Neural progenitor cell (in vitro differentiated cells): ENCODE measurements around the genes CHRM4, AMBRA1 and HARBI1.

GRCh38 chr11:45333399-45334085 is 47.4 kb upstream of the SYT13 start:
- RAMPAGE, long total RNA = no peak

DNA sequence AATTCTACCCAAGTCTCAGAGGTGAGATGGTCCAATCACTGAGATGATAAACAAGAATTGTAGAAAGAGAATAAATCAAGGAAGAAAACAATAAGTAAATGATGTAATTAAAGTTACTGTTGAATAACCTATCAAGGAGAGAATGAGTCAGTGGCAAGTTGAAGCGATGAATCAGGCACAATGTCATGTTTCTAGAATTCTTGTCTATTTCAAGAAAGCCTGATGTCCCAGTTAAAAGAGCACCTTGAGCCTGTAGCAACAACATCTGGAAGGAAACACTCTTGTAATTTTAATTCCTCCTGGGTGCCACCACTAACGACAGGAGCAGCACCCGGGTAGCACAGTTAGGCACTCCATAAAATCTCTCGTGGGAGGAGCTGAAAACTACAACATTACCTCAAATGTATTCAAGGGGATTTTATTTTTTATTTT is 67.9 kb upstream of the SLC35C1 start:
- RAMPAGE, long total RNA = no peak

GRCh38 chr11:45881660-45882241 is 3.7 kb upstream of the MAPK8IP1 start:
- RAMPAGE, long total RNA = no peak

DNA sequence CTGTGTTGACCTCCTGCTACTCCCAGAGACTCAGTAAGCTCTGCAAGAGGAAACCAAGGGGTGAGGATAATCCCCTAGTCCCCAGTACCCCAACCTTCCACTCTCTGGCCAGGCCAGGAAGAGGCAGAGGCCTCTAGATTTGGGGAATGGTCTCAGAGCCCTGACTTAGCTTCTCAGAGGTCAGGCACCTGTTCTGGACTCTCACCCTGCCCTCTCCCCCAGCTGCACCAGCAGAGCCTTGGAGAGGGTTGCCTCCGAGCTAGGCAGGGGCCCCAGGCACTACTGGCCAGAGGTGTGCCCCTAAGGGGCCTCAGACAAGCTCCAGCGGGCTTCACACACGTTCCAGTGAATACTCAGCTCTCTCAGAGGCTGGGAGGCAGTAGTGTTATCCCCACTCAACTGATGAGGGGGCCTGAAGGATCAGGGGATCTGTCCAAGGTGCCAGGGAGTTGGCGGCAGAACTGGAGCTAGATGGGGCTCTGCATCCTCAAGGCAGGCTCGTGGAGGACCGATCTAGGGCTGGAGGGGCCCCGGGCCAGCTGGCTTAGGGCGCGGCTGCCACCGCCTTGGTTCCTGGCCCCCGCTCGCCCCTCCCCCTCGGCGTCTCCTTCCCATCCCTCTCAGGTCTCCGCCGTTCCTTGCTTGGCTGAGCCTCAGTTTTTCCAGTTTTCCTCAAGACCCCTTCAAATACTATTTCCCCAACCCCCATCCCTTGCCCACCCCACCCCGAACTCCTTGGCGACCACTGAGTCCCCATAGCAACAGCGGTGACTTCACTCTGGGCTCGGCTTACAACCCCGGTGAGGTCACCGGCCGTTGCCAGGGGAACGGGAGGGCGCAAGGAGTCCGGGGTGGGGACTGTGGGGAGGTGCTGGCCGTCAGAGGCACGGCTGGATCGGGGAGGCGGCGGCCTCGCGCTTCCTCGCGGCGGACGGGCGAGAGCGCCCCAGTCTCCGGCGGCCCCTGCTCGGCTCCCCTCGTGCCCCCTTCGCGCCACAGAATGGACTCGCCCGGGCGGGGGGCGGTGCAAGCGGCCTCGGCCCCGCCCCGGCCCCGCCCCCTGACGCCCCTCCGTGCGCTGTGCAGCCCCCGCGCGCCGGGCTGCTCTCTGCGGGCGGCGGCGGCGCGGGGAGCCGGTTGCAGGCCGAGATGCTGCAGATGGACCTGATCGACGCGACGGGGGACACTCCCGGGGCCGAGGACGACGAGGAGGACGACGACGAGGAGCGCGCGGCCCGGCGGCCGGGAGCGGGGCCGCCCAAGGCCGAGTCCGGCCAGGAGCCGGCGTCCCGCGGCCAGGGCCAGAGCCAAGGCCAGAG is 7.6 kb downstream of the FREY1 start:
- RAMPAGE, long total RNA = no peak

- RAMPAGE, long total RNA = no peak
Measured at GRCh38 chr11:45932839-45933732, 10.6 kb downstream of the LARGE2 start.

- RAMPAGE, long total RNA = no peak
Measured at GRCh38 chr11:46097295-46098182, 23.7 kb downstream of the PHF21A start.

DNA sequence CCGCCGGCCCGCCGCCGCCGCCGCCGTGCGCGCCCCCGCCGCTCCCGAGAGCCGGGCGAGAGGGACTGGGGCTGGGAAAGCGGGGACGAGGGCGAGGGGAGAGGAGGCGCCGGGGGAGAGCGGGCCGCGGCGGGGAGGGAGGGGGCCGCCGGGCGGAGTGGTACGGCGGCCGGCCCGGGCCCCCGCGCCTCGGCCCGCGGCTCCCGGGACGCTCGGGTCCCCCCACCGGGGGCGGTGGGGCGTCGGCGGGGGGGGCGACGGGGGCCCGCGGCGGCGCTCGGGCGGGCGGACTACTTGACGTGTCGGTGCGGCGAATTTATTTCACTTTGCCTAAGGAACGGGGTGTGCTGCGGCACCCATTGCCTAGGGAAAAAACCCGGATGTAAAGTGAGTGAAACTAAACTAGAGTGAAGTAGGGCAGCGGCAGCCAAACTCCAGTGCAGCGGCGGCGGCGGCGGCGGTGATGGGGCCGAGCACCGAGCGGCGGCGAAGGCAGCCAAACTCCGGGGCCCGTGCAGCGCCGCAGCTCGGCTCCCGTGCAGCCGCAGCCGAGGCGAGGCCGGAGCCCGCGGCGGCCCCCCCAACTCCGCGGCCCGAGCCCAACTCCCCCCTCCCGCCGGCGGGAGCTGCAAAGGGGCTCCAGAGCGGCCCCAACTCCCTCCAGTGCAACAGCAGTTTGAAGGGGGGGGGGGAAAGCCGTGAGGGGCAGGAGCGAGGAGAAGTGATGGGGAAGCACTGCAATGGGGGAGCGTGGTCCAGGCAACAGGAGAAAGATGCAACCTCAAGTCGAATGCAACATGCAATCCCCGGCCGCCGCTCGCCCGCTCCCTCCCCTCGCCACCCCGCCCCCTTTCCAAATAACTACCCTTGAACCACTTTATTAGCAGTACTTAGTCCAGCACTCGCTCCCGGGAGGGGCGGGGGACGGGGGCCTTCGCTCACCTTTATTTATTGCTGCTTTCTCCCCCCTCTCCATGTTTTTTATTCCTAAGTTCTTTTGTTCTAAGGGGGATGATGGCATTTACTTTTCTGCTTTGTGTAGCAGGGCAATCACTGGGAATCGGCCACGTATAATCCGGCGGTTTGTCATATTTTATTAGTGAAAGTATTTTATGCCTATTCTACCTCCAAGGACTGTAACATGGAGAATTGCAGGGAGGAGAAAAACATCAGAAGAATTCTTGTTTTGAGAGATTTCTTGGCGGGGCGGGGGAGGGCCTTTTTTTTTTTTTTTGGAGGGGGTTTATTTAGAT is 705 bp upstream of the PHF21A start:
- RAMPAGE, long total RNA = no peak

DNA sequence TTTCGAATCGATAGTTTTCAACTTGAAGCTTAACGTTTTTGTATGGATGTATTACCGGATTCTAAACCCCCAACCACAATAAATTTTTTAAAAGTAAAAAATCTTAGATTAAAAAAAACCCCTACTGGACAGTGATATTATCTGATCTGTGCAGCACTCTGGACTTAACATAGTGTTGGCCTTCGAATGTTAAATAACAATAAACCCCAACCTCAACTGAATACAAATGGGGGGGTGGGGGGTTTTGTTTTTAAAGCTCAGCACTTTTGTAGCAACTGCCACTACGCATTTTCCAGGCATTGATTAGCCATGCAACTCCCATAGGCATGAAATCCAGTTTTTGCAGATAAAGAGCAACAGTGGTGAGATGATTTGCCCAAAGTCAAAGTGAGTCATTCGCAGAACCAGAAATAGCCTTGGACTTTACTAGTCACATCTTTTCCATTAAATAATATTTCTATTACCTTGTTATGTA is 1.6 kb upstream of the PHF21A start:
- RAMPAGE, long total RNA = no peak

GRCh38 chr11:46243029-46244106 is 34.1 kb upstream of the CREB3L1 start:
- RAMPAGE, long total RNA = no peak

- RAMPAGE, long total RNA = no peak
Measured at GRCh38 chr11:46291785-46292176, 14.3 kb downstream of the CREB3L1 start.

GRCh38 chr11:46295398-46296389 is 18.2 kb downstream of the CREB3L1 start:
- RAMPAGE, long total RNA = no peak

- RAMPAGE, long total RNA = no peak
Measured at GRCh38 chr11:46312115-46313029, 34.9 kb upstream of the DGKZ start.

DNA sequence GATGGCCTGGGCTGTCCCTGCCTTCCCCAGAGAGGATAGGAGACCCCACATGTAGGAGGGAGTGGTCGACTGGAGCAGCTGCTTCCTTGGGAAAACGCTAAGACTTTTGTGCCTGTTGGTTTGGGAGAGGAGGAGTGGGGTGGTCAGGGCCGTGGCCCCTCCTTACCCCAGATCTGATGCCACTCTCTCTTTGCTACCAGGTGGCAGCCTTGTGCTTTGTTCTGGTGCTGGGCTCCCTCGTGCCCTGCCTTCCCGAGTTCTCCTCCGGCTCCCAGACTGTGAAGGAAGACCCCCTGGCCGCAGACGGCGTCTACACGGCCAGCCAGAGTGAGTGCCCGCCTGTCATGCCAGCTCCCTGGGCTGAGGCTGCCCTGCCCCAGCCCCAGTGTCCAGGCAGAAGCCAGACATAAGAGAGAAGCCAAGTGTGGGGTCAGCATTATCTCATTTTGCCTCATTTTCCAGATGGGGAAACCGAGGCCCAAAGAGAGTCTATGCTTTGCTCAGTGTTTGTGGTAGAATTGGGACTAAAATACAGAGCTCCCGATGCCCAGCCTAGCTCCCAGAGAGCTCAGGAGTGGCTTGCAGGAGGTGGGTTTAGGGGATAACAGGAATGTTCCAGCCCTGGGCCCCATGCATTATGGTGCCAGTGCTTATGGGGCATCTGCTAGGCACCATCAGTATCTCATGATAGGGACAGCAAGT is 30.0 kb upstream of the DGKZ start:
- RAMPAGE, long total RNA = no peak

GRCh38 chr11:46391453-46392263 is at the start of gene CHRM4:
CHRM4 (minus strand) TSS chr11:46391776.
- RAMPAGE, long total RNA = no peak

GRCh38 chr11:46397331-46397985 is 5.9 kb upstream of the CHRM4 start:
- RAMPAGE, long total RNA = no peak

GRCh38 chr11:46593246-46594457 is at the start of gene AMBRA1:
AMBRA1 (minus strand) TSS chr11:46594023.
- RAMPAGE, long total RNA = no peak

DNA sequence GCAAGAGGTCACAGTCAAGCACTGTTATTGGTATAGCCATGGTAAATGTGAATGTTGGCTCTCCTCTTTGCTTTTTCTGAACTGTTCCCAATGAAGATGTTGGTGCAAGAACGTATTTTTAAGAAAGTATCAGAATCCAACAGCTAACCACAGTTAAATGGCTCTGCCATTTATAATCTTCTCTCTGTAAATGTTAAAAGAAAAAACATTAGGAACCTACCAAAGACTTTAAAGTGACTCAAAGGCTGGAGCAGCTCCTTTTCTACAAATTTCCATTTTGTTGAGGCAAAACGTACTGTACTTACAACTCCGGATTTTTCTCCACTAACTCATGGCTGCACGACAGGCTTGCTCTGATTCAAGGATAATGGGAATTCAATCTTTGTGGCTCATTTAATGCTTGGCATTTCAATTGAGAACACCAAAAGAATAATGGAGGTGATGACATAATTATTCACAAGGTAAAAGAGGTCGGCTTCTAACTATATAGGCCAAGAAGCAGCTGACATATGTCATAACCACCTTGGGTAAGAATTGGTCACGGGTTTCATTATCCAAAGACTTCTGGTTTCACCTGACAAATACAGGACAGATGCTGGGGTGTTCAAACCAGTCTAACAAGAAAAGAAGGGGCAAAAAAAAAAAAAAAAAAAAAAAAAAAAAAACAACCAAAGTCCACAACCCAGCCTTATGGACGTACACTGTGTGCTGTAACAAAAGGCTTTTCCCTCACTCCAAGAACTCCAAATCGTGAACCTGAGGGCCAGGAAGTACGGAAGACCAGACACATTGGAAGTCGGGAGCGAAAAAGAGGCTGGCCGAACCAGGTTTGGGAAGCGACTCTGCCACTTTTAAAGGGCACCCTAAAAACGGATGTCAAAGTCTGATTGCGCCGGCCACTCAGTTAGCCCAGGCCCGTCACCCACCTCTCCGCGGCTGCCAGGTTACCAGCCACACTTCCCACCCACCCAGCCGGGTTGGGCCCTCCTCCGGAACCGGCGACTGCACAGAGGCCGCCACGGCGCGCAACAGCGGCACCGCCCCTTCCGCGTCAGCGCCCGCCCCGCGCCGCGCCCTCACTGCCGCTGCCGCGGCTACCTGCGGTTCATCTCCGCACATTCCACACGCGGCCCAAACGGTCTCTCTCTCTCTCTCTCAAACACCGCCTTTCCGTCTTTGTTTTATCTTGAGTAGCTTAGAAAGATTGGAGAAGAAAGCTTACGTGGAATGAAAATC is at the start of gene HARBI1:
Gene HARBI1 (minus strand): TSS at position 1,030 of the 1,236 bp plus-strand sequence.
- RAMPAGE, long total RNA = start-site peak on the minus strand centred at position 1,024 of the sequence, 54 bp wide, 8 and 10 reads in 2 replicates

DNA sequence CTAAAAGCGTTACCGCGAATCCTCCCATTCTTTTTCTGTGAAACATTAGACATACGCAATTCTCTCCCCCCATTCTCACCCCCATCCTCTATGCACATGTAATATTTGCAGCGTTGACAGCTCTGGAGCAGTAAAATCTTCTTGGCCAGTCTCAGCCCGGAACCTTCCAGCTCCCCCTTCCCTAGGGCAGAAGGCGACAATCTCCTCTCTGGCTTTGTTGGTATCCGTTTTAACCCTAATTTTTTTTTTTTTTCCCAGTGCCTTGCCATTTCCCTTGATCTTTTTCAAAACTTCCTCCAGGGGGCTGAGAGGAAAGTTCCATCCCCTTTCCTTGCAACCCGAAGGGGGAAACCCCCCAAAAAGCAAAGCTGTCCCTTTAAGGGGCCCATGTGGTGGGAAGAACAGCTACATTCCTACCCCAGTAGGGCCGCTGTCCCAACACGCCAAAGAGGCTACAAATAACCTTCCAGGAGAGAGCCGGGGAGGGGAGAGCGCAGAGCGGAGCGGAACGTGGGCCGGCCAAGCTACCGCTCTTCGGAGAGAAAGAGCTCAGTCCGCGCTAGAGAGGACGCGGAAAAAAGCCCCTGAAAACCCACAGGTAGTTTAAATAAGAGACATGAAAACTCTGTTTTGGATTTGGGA is 1.8 kb downstream of the LRP4 start:
- RAMPAGE, long total RNA = no peak

DNA sequence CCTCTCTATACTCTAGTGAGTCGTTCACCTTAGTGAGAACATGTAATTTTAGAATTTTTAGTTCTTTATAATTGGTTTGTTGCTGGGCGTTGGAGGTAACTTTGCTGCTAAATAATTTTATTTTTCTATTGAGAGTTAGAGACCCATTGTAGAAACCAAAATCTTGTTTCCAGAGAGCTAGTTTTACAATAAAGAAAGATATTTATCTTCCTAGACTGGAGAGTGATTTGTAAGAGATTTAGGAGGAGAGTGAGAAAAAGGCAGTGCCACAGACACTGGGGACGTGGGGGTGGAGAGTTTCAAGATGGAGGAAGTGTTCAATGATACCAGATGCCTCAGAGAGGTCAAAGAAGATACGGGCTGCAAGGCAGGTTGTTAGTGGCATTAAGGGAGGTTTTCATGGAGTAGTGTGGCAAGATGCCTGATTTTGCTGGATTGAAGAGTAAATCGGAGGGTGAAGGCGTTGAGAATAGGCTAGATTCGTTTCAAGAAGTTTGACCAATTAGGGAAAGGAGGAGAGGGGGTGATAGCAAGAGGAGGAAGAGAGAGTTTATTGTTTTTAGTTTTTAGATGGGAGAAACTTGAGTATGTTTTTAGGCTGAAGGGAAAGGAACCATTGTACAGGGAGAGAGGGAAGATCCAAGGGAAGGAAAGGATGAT is 16.3 kb downstream of the CSTPP1 start:
- RAMPAGE, long total RNA = no peak

GRCh38 chr11:47085847-47086100 is 90.9 kb downstream of the ARFGAP2 start:
- RAMPAGE, long total RNA = no peak